A549 (cell line): ENCODE data around the gene EPHA6.

- PRO-cap, result no peak
CAGE:
- cytosol, long polyA plus RNA, result no peak
- long polyA plus RNA, result no peak
- nucleus, long polyA plus RNA, result no peak
Observed at GRCh38 chr3:94881131-94881385, 818.2 kb downstream of the NSUN3 start.

- PRO-cap, result no peak
CAGE:
- cytosol, long polyA plus RNA, result no peak
- long polyA plus RNA, result no peak
- nucleus, long polyA plus RNA, result no peak
Observed at GRCh38 chr3:96323559-96323924, 490.9 kb upstream of the EPHA6 start.

DNA sequence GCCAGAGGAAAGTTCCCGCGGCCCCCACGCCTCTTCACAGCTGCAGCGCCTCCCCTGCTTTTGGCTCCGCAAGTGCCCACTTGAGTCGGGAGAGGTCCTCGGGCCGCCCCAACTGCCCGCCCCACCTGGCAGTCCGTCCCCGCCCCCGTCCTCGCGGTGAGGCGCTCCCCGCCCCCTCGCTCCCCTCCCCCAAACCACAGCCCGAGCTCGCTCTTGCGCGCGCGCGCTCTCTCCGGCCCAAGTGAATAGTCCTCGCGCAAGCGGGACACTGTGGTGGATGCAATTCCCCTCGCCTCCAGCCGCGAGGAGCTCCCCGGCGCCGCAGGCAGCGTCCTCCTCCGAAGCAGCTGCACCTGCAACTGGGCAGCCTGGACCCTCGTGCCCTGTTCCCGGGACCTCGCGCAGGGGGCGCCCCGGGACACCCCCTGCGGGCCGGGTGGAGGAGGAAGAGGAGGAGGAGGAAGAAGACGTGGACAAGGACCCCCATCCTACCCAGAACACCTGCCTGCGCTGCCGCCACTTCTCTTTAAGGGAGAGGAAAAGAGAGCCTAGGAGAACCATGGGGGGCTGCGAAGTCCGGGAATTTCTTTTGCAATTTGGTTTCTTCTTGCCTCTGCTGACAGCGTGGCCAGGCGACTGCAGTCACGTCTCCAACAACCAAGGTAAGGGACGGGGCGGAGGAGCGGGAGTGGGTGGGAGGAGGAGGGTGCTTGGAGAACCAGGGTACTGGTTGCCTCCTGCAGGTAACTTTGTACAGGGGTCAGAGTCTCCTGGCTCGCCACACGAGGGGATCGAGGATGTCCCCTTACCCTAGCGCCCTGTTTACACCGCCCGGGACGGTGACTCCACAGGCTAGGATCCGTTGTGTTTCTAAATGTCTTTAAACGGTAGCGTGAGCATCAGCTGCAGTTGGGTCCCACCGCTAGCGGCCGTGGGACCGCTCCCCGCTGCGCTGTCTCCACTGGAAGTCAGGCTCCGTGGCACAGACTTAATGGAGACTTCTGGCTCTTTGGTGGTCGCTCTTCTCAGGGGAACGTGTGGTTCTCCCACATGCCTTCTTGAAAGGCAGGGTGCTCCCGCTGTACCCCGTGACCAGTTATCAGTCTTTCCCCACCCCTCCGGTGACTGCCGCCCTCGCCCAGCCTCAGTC, at the start of gene EPHA6:
TSS of gene EPHA6 (plus strand) at position 248 of the 1,150 bp plus-strand sequence.
- PRO-cap, result bidirectional peak, plus-strand start at position 248 of the sequence, minus-strand start at position 62 of the sequence
CAGE:
- cytosol, long polyA plus RNA, result no peak
- long polyA plus RNA, result no peak
- nucleus, long polyA plus RNA, result no peak

- PRO-cap, result no peak
CAGE:
- cytosol, long polyA plus RNA, result no peak
- long polyA plus RNA, result no peak
- nucleus, long polyA plus RNA, result no peak
Observed at GRCh38 chr3:97481499-97481940, 283.0 kb upstream of the ARL6 start.

DNA sequence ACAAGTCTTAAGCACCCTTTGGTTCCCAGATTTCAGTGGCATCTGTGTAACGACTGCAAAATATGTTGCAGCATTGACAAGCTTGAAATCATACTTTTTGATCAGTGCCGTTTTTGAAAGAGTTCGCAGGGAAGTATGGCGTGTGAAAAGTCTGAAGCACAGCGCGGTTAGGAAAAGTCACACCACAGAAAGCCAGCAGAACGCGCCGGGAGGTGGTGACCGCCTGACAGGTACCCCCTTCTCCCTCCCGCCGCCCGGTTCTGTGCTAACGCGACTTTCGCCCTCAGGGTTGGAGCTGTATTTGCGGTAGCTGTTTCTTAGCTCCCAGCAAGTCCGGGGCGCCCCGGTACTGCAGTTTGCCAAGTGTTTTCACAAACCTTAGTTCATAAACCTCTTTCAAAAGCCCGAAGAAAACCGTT, 492 bp upstream of the CRYBG3 start:
- PRO-cap, result no peak
CAGE:
- cytosol, long polyA plus RNA, result no peak
- long polyA plus RNA, result no peak
- nucleus, long polyA plus RNA, result no peak

DNA sequence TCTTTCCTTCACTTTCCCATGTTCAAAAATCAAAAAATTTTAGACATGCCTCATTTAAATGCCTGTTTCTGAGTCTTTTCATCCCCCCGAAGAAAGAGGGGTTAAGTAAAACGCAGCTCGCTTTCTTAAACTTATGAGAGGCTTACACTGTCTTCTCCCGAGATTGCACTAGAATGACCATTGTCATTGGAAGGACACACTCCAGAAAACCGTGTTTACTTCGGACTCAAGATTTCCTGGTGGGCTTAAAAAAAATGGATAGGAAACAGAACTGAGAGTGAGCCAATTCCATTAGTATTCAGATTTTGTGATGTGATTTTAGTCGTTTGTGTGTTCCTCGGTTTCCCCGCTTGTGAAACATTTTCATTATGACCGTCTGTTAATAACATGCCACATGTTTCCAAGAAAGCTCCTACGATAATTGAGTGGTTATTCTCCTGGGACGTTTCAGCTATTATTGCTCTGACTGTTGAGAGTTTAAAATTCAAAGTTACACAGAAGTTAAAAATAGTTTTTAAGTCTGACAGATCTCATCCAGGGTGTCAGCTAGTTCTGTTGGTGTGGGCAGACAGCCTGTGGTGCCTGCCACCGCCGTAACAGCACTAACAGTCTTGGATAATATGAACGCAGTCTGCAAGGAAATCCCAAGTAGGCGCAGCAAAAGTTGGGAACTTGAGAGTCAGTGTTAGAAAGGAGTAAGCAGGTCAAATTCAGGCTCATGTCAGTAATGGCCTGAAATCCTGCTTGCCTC, 1.5 kb downstream of the CRYBG3 start:
- PRO-cap, result no peak
CAGE:
- cytosol, long polyA plus RNA, result no peak
- long polyA plus RNA, result no peak
- nucleus, long polyA plus RNA, result no peak

DNA sequence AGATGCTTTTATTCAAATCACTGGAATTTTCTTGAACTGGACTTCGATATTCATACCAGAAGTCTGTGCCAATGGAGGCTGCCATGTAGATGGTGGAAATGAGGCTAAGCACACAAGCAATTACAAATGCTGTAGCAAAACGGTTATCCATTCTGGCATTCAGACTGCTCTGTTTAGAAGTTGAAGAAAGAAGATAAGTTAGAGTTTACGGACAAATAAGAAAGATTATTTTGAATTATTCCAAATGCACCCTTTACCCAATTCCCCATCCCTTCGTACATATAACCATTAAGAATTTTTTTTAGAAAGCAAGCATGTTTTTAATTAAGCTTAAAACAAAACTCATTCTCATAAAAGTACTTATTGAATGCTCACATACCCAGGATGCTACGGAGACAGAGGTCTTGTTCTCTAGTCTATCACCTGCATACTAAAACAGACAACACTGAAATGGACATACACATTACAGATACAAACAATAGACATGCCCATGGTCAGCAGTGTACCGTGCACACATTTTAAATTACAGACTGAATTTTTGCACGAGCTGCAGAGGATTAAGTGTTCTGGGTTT, 1.3 kb downstream of the CLDND1 start:
- PRO-cap, result no peak
CAGE:
- cytosol, long polyA plus RNA, result no peak
- long polyA plus RNA, result no peak
- nucleus, long polyA plus RNA, result no peak

DNA sequence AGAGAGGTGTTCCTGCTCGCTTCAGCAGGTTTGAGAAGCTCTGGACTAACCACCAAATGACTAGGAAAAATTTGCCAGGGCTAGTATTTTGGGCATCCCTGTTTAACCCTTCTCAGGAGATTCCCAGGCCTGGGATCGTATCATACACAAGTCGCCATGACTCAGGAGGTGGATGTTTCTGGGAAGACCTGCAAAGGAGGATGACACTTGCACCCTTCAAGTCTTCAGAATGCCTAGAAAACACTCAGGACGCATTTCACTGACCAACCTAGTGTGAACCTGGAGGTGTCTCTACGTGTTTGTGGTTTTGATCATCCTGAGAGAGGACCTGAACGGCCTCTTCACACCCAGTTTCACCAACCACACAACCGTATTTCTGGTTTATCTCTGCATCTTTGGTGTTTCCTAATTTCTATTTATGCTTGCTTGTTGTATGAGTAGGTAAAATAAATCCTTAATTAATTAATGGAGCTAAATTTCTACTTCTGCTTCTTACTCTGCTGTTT, 2.8 kb upstream of the CLDND1 start:
- PRO-cap, result no peak
CAGE:
- cytosol, long polyA plus RNA, result no peak
- long polyA plus RNA, result no peak
- nucleus, long polyA plus RNA, result no peak

- PRO-cap, result no peak
CAGE:
- cytosol, long polyA plus RNA, result no peak
- long polyA plus RNA, result no peak
- nucleus, long polyA plus RNA, result no peak
Observed at GRCh38 chr3:98555658-98556937, 24.3 kb downstream of the GPR15 start.

- PRO-cap, result no peak
CAGE:
- cytosol, long polyA plus RNA, result no peak
- long polyA plus RNA, result no peak
- nucleus, long polyA plus RNA, result no peak
Observed at GRCh38 chr3:98612424-98613639, 19.4 kb upstream of the CPOX start.

DNA sequence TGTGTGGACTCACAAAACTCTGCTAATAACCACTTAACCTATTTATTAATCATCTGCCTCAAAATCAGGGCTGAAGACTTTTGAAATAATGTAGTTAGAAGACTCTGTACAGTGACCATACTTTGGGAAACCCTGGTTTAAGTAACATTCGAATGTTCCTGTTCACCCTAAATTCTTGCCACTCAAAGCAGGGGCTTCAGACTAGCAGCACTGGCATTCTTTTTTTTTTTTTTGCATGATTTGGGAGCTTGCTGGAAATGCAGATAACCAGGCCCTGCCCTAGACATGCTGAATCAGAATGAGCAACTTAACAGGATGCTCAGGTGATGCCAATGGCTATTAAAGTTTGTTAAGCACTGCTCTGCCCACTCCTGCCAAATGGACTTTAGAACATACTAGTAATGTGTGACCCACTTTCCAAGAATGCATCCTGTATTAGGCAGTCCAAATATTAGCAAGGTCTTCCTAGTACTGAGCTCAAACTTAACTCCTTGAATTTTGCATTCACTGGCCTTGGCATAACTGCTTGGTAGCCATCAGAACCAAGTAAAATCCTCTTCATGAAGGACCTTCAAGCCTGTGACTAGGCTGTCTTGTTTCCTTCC, 12.7 kb upstream of the ST3GAL6 start:
- PRO-cap, result no peak
CAGE:
- cytosol, long polyA plus RNA, result no peak
- long polyA plus RNA, result no peak
- nucleus, long polyA plus RNA, result no peak

DNA sequence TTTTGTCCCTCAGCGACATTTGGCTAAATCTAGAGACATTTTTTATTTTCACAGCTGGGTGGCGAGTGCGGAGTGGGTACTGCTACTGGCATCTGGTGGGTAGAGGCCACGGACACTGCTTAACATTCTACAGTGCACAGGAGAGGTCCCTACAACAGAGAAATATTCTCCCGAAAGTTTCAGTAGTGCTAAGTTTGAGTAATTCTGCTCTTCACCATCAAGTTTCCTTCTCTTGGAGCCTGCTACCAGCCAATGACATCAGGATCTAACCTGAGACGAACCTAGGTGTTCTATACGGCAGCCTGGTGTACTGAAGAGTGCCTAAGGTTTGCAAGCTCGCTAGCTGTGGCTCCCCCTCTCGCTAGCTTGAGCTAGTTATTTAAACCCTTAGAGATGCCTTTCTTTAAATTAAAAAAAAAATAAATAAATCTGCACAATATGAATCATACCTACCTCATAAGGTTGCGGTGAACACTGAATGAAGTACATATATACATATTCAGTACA, 1.5 kb upstream of the COL8A1 start:
- PRO-cap, result no peak
CAGE:
- cytosol, long polyA plus RNA, result no peak
- long polyA plus RNA, result no peak
- nucleus, long polyA plus RNA, result no peak

DNA sequence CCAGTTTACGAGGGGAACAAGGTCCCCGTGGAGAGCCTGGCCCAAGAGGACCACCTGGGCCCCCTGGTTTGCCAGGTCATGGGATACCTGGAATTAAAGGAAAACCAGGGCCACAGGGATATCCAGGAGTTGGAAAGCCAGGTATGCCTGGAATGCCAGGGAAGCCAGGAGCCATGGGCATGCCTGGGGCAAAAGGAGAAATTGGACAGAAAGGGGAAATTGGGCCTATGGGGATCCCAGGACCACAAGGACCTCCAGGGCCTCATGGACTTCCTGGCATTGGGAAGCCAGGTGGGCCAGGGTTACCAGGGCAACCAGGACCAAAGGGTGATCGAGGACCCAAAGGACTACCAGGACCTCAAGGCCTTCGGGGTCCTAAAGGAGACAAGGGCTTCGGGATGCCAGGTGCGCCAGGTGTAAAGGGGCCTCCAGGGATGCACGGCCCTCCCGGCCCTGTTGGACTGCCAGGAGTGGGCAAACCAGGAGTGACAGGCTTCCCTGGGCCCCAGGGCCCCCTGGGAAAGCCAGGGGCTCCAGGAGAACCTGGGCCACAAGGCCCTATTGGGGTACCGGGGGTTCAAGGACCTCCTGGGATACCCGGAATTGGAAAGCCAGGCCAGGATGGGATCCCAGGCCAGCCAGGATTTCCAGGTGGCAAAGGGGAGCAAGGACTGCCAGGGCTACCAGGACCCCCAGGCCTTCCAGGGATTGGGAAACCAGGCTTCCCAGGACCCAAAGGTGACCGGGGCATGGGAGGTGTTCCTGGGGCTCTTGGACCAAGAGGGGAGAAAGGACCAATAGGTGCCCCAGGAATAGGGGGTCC, 23.2 kb upstream of the CMSS1 start:
- PRO-cap, result no peak
CAGE:
- cytosol, long polyA plus RNA, result no peak
- long polyA plus RNA, result no peak
- nucleus, long polyA plus RNA, result no peak

GRCh38 chr3:99847802-99848760, 30.4 kb downstream of the CMSS1 start:
- PRO-cap, result no peak
CAGE:
- cytosol, long polyA plus RNA, result no peak
- long polyA plus RNA, result no peak
- nucleus, long polyA plus RNA, result no peak

GRCh38 chr3:99850377-99851214, 32.9 kb downstream of the CMSS1 start:
- PRO-cap, result no peak
CAGE:
- cytosol, long polyA plus RNA, result no peak
- long polyA plus RNA, result no peak
- nucleus, long polyA plus RNA, result no peak

DNA sequence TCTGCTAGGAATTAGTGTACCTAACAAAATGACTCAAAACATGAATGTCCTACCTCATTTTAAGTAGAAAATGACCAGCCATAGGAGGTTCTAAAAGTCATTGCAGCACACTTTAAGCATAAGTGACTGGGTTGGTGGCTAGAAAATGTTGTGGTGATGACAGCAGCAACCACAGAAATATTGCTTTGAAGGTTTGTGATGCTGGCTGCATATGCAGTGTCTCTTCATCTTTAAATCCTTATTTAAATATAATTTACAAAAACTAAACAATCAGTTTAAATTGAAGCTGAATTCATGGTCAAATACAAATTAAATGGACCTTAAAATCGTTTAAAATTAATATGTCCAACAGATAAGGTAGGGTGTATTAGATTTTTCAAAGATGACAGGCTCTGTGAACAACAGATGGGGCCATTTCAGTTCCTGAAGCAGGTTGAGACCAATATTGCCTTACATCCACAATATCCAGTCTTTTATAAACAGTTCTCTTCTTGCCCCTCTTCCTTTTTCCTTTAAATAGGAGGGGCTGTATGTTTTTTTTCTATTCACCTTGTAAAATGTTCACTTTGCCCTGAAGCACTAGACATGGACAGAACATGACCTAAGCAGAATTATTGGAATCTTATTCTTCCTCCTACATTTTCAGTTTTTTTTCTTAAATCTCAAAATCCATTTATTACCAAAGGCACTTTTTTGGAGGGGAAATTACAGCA, 55.5 kb downstream of the CMSS1 start:
- PRO-cap, result no peak
CAGE:
- cytosol, long polyA plus RNA, result no peak
- long polyA plus RNA, result no peak
- nucleus, long polyA plus RNA, result no peak

GRCh38 chr3:99875544-99875939, 57.9 kb downstream of the CMSS1 start:
- PRO-cap, result no peak
CAGE:
- cytosol, long polyA plus RNA, result no peak
- long polyA plus RNA, result no peak
- nucleus, long polyA plus RNA, result no peak

DNA sequence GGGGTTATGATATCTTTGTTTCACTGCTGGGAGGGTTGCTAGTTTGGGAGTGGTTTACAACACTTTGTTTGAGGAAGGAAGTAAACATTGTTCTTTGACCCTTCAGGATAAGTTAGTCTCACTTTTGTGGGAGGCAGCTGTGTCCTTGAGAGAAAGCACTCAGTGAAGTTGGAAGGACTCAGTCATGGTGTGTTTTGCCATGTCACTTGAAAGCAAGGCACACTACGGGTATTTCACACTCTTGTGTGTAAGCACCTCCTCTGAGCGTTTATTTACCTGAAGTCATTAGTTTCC, 103.3 kb downstream of the CMSS1 start:
- PRO-cap, result no peak
CAGE:
- cytosol, long polyA plus RNA, result no peak
- long polyA plus RNA, result no peak
- nucleus, long polyA plus RNA, result no peak

DNA sequence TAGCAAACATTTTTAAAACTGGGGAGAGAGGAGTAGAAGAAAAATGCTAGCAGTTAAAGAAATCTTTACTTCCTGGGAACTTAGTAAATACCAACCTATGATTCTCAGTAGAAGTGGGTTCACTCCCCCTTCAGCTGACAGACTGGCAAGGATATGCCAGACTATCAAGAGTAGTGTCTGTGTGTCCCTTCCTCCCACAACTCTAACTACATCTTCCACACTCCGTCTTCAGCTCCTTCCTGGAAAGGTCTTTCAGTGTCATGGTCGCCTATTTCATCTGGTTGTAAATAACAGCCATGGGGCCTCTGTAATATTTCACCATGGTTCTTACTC, 90.5 kb downstream of the FILIP1L start:
- PRO-cap, result no peak
CAGE:
- cytosol, long polyA plus RNA, result no peak
- long polyA plus RNA, result no peak
- nucleus, long polyA plus RNA, result no peak

DNA sequence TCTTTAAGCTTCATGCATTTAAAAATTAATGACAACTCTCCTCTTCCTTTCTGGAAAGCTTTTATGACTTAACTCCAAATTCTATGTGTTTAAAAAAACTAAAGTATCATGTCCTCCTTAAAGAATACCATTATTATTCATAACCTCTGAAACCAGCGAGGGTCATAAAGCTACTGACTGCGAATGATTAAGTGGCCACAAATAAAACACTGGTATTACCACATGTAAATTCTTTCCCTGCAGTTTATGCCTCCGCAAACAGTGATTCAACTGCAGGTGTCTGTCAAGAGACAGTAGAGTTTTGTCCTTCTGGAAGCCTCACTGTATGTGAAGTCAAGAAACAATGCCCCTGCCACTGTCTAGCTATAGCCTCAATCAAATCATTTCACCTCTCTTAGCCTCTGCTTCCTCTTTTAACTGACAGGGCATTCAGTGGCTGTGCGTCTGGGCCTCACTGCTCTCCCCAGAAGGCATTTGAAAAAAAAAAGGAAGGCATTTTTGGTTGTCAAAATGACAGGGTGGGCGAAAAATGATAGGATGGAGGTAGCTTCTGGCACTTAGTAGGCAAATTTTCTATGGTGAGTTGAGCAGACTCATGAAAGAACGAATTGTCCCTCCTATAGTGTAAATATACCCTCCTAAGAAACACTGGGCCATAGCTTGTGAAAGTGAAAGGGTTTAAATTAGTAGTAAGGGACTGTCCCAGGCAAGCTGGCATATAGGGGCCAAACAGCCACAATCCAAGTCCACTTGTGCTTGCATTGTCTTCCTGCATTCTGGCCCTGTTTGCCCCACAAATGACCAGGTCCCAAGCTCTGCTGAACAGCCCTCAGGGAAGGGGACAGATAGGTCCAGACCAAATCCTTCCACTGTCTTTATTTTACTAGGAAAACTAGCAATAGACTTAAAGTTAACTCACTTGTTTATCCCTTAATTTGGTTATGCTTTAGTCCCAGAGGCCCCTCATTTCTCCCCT, 66.7 kb downstream of the FILIP1L start:
- PRO-cap, result no peak
CAGE:
- cytosol, long polyA plus RNA, result no peak
- long polyA plus RNA, result no peak
- nucleus, long polyA plus RNA, result no peak